SP-49 (cell line): ENCODE measurements around the genes XPO1 and COMMD1.

- PRO-cap = no peak
These were observed 38.3 kb downstream of the C2orf74 start for GRCh38 chr2:61200176-61200807.

- PRO-cap = unidirectional peak, plus-strand start at chr2:61537921; bidirectional peak, plus-strand start at chr2:61538144, minus-strand start at chr2:61538153; bidirectional peak, plus-strand start at chr2:61538439, minus-strand start at chr2:61538258
These were observed at the start of gene XPO1 for GRCh38 chr2:61537673-61538412. Gene XPO1, minus strand, starts transcription at chr2:61538356.

GRCh38 chr2:61538934-61539161 is 692 bp upstream of the XPO1 start:
- PRO-cap = unidirectional peak, plus-strand start at chr2:61539093

- PRO-cap = bidirectional peak, plus-strand start at chr2:61905674, minus-strand start at chr2:61905564
These were observed at the start of gene COMMD1 for GRCh38 chr2:61905158-61906354. Gene COMMD1, plus strand, starts transcription at chr2:61905674.

- PRO-cap = no peak
These were observed 13.1 kb downstream of the B3GNT2 start for GRCh38 chr2:62208708-62209756.

- PRO-cap = no peak
These were observed 58.4 kb upstream of the TMEM17 start for GRCh38 chr2:62564234-62564861.

- PRO-cap = no peak
These were observed 51.5 kb upstream of the EHBP1 start for GRCh38 chr2:62654079-62654429.

- PRO-cap = no peak
These were observed 43.1 kb upstream of the EHBP1 start for GRCh38 chr2:62662215-62662964.

DNA sequence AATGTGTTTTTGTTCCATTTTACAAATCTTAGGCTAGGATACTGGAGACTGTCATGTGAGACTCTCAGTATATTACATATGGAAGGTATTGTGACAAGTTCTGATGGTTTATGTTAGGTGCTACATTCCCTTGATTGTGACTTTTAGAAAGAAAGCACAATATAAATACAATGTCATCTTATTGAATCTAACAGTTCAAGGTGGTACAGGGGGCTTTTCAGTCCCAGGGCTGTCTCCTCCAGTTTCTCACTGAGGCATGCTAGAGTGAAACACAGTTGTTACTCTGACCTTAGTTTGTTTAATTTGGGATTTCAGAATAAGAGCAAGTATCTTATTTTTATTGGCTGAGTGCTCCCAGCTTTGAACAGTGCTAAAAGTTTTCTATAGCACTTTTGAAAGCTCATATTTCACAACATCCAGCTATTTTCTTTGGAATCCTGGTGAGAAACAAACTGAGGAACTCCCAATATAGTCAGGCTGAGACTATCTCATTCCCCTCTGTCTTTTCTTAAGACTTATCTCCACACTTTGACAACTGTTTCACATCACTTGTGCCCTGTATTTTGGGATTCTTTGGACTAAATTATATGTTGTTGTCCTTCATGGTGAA is 41.2 kb upstream of the EHBP1 start:
- PRO-cap = no peak

- PRO-cap = no peak
These were observed 122.5 kb upstream of the OTX1 start for GRCh38 chr2:62928039-62928684.

DNA sequence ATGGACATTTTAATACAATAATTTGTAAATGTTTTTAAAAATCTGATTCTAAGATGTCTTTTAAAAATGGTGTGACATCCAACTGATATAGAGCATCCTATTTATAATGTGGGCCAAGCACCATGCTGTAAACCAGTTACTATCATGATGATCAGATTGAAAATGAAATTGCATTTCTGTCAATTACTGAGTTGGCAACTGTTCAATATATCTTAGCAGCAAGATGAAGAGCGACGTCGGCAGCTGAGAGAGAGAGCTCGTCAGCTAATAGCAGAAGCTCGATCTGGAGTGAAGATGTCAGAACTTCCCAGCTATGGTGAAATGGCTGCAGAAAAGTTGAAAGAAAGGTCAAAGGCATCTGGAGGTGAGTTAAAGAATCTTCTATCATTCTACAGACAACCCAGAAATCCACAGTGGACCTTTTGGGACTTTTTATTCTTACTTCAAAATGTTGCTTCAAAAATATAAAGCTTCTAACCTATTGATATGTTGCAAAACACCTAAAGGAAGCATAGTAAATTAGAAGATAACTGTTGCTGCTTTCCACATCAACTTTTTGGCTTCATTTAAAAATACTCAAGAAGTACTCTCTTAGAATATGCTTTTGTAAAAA is 71.6 kb upstream of the OTX1 start:
- PRO-cap = no peak

GRCh38 chr2:62992557-62993229 is 57.9 kb upstream of the OTX1 start:
- PRO-cap = no peak

- PRO-cap = no peak
These were observed 56.9 kb upstream of the OTX1 start for GRCh38 chr2:62993804-62994013.

DNA sequence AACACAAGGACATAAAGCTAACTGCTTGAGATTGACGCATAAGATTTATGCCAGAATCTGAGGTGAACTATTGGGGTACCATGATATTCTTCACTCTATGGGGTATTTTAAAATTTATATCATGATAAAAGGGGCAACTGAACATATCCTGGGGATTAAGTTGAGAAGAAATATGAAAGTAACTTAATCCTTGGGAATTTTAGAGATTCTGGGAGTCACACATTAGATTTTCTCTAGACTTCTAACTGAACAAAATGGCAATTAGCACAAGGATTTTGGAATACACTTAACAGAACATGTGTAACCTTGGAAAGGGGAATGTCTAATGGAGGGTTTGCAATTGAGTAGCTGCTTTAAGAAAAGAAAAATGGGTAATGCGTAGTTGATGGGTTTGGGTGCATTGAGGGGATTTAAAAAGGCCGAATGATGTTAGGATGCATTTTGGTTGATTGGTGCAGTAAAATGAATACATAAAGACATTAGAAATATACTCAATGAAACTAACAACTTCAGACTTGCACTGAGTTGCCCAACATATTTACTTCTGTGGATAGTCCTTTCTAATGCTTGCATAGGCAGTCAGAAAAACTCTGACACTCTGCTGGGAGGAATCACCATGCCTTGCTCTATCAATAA is 24.9 kb upstream of the OTX1 start:
- PRO-cap = no peak

GRCh38 chr2:63044521-63044924 is 6.1 kb upstream of the OTX1 start:
- PRO-cap = no peak

GRCh38 chr2:63044925-63045435 is 5.7 kb upstream of the OTX1 start:
- PRO-cap = no peak

DNA sequence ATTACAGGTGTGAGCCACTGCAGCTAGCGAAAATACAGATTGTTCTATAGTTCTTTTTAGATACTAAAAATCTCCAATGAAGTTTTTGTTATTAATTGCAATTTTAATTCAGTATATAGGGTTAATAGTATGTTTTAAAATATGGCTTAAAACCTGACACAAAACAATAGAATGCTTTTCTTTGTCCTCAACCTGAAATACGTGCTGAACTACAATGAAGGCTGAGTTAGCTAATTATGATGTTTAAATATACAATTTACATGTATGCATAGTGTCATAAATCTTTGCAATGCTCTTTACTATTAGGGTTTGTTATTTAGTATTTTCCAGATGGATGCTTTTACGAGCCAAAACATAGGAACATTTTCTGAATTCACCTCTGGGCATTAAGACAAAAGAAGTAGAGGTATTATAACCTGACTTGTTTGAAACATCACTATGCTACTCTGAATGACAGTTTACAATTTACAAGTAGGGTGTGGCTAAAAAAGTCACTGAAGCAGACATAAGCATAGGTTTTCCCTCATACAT is 168.2 kb downstream of the OTX1 start:
- PRO-cap = no peak

GRCh38 chr2:63550524-63551278 is 37.6 kb downstream of the WDPCP start:
- PRO-cap = no peak

DNA sequence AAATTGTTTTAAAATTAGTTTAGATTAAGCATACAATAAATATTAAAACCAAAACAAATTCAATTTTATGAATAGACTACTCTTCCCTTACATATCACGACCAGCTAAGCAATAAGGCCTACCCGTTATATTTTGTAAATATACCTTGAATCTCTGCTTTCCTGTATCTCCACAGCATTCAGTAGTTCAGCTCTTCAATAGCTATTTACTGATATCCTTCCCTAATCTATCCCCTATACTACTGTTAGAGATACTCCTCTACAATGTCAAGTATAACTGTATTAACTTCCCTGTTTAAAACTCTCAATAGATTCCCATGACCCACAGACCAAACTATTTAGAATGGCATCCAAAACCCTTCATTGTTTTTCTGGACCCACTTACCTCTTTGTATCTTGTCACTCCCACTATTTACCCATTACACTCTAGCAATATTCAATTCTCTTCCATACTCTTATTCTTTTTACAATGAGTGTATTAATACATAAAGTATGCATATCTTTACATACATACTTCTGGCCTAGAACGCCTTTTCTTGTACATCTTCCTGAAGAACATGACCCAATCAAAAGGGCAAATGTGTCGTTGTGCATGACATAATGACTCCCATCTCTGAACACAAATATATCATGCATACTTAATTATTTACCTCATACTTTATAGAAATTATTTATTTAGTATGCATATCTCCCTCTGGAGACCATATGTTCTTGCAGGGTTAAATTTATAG is 52.7 kb downstream of the VPS54 start:
- PRO-cap = no peak

GRCh38 chr2:64011909-64012520 is 7.2 kb downstream of the VPS54 start:
- PRO-cap = no peak